Omental fat pad (tissue), 4 donors: ENCODE data around the genes MARCHF9, TSFM and DPY19L2.

- PRO-cap: no peak
- RAMPAGE, long total RNA, 4 experiments: no peak in any of the 4 experiments
Measured at GRCh38 chr12:57754091-57755247, at the start of gene MARCHF9. Gene MARCHF9, plus strand, starts transcription at chr12:57755103.

DNA sequence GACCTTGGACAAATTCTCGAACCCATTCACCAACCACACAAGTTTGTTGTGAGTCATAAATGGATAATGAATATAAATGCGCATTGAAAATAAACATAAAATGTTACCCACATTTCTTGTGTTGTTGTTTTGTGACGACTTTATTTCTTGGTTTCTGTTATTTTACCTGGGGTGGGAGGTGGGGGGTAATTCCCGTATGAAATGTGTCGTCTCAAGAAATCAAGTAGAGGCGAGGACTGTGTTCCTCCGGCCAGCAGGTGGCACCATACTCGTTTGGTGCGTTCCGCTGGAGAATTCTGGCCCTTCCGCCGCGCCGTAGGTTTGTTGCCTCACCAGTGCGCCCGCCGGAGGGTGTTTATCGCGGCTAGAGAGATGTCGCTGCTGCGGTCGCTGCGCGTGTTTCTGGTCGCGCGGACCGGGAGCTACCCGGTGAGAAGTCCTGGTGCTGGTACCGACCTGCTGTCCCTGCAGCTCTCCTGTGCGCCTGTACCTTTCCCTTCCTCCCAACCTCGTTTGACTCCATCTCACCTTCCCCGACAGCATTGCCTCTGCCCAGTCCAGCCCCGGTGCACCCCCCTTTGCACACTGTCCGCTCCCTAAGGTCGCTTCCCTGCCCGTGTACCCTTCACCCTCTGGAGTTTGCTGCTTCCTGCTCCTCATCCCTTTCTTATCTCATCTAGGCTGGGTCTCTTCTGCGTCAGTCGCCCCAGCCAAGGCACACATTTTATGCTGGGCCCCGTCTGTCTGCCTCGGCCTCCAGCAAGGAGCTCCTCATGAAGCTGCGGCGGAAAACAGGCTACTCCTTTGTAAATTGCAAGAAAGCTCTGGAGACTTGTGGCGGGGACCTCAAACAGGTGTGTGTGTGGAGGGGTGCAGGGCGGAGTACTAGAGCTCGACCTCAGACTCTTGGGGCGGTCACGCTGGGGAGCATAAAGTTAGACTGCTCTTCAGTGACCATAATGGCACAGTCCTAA lies at the start of gene TSFM:
TSS of gene TSFM (plus strand) at position 358 of the 974 bp plus-strand sequence.
- PRO-cap: no peak
- RAMPAGE, long total RNA, 4 experiments: start-site peak on the plus strand in 1 of 4 experiments, centred at position 361 of the sequence, 174 reads per replicate

DNA sequence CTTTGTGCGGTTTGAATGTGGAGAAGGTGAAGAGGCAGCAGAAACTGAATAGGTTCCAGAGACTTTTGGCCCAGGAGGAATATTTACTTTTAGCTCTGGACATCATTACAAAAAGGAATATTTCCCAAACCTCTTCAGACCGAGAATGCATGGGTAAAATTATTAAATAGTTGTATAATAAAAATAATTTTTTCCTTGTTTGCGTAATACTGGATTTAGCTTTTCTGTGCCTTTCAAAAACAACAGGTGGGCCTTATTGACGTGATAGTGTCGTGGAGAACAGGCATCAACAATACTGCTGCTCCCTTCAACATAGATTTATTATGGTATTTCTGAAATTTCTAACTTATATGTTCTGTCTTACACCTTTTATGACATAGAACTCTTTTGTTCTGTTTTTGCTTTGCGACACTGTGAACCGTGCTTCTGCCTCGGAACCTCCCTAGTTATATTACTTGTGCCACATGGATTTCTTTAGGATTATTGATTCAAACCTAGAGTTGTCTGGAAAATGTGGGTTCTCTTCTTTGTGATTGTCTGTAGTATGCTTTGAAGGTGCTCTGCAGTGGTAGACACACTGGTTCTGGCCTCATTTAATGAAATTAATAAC lies 14.1 kb downstream of the TSFM start:
- PRO-cap: no peak
- RAMPAGE, long total RNA, 4 experiments: no peak in any of the 4 experiments

- PRO-cap: no peak
- RAMPAGE, long total RNA, 4 experiments: no peak in any of the 4 experiments
Measured at GRCh38 chr12:57824762-57825919, 6.6 kb upstream of the AVIL start.

- PRO-cap: no peak
- RAMPAGE, long total RNA, 4 experiments: no peak in any of the 4 experiments
Measured at GRCh38 chr12:57825920-57826285, 7.4 kb upstream of the AVIL start.

DNA sequence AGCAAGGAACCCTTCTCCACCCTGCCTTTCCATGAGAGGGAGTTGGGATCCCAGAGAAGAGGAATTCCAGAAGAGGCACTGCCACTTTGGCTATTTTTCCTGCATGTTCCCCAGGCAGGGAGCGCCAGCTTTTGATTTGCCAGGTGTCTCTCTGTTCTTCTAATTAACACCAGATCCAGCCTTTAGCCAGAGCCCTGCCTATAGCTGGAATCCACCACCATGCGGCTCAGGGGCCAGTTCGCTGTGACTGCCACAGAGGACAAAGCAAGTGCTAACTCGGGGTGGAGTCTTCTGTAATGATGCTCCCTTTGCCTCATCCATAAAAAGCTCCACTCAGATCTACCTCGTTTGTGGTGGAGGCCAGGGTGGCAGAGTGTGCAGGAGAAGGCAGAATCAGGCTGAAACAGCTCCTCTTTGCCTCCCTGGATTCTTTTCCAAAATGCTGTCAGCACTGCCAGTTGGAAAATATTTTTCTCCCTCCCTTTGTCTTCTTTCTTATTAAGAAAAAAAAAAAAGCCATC lies 17.9 kb upstream of the CTDSP2 start:
- PRO-cap: no peak
- RAMPAGE, long total RNA, 4 experiments: no peak in any of the 4 experiments

- PRO-cap: unidirectional peak, minus-strand start at chr12:57896726
- RAMPAGE, long total RNA, 4 experiments: no peak in any of the 4 experiments
Measured at GRCh38 chr12:57896397-57897459, 44.6 kb upstream of the ATP23 start.

DNA sequence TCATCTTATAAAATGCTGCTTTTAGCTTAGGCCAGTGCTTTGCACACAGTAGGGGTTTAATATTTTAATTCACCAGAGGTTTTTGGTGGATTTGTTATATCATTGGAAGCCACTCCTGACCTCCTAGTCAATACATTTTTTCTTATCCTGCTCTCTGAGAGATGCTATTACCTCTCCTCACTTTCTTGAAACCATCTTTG lies 323.4 kb downstream of the LRIG3 start:
- PRO-cap: no peak
- RAMPAGE, long total RNA, 4 experiments: no peak in any of the 4 experiments

GRCh38 chr12:58781576-58782131 lies 138.7 kb downstream of the LRIG3 start:
- PRO-cap: no peak
- RAMPAGE, long total RNA, 4 experiments: start-site peak on the minus strand in 1 of 4 experiments, at chr12:58781709-58781719 at its widest, 11 reads per replicate

GRCh38 chr12:58949615-58950814 lies 29.7 kb upstream of the LRIG3 start:
- PRO-cap: no peak
- RAMPAGE, long total RNA, 4 experiments: no peak in any of the 4 experiments

GRCh38 chr12:59185321-59185608 lies 265.0 kb upstream of the LRIG3 start:
- PRO-cap: no peak
- RAMPAGE, long total RNA, 4 experiments: no peak in any of the 4 experiments

- PRO-cap: no peak
- RAMPAGE, long total RNA, 4 experiments: no peak in any of the 4 experiments
Measured at GRCh38 chr12:62250993-62252081, 8.9 kb upstream of the USP15 start.

DNA sequence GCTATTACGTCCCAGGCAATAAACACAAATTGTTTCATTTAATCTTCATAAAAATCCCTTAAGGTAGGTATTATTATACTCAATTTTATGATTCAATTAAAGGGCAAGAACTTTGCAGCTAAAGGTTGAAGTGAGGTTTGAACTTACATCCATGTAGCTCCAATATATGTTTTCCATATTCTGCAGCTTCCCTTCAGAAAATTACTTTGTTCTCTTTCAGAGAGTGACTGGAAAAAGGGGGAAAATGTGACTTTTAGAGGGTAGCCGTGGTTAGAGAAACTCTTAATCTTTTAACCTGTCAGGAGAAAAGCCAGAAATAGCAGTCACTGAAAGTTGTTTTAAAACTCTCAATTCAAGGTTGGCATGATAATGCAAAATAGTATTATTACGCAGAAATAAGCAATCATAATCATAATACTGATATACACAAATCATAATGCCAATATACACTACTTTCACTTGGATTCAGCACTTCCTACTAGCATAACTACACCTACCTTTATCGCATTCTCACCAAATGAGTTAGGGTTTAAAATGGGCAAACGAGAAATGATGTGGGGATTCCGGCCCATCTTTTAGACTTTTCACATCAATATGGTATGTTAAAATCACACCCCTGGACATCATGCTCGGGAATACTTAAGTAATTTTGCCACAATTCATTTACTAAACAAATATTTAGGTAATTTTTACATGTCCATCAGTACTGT lies 1.4 kb upstream of the USP15 start:
- PRO-cap: no peak
- RAMPAGE, long total RNA, 4 experiments: no peak in any of the 4 experiments

DNA sequence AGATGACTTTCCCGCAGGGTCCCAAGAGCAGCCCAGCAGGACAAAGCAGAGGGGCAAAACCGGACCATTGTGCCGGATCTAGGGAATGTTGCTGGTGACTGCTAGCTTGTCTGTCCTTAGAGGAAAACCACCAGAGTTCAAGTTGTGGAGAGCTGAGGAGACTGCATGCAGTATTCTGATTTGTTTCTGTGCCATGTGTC lies 162.9 kb downstream of the MON2 start:
- PRO-cap: no peak
- RAMPAGE, long total RNA, 4 experiments: no peak in any of the 4 experiments

DNA sequence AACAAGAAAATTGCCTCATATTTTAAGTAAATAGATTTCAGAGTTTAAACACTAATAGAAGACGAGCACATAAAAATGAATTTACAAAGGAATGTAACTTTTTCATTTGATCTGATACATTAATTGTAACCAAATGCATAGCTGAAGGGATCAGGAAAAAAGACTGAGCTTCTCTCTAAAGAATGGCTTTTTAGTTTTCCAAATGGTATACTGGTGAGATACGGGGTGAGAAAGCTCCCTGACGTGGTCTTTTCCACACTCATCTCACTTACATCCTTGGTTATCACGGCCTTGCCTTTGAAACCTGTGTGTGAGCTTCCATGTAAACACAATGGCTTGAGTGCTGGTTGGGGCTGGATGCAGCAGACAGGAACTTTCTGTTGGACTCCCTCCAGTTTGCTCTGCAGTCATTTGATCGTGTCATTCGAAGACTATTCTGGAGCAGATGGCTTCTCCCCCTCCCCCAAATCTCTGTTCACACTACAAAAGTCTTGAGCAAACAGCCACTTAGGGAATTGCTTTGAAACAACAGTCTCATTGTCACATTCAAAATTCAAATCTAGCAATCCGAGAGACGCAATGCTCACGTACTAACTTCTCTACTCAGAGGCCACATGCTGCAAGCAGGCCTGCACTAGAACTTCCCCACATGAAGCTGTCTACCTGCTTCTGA lies 214.4 kb downstream of the PPM1H start:
- PRO-cap: no peak
- RAMPAGE, long total RNA, 4 experiments: no peak in any of the 4 experiments

DNA sequence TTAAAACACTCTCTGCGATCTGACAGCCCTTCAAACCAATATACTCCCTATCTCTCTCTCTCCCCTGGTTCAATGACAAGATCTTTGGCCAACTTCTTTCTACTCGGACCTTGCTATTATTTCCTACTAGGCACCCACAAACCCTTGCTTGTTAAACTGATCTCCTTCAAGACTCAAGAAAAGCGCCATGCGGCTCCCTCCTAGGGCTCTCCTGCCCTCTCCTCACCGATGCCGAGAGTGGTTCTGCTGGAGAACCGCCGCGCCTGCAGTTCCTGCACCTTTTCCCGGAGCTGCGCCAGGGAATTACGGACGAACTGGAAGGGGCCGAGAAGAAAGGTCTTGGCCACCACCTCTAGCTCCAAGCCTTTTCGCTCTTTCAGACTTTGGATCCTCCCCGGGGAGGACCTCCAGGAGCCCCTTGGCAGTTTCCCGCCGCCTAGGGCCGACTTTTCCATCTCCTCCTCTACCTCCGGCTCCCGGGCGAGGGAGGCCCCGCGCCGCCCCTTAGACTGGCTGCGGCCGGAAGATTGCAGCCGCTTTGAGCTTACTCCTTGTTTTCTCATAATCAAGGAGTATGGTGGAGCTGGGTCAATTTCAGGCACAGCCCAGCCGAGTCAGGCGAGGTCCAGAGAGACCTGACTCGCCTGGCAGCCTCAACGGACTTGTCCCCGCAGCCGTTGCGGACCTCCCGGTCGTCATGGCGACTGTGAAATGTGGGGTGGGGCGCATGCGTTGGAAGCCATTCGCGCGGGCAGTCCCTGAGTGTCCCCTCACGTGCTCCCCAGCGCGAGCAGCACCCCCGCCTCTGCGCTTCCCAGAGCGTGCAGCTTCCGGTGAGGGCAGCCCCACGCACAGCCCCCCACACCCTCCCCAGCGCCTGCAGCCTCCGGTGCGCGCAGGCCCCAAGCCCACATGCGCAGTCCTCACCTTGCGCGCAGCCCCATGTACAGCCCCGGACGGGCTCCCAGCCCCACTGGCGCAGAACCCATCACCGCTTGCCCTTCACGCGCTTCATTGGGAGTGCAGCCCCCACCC lies at the start of gene DPY19L2:
TSS of gene DPY19L2 (minus strand) at position 663 of the 1,035 bp plus-strand sequence.
- PRO-cap: no peak
- RAMPAGE, long total RNA, 4 experiments: start-site peak on the minus strand in 1 of 4 experiments, centred at position 641 of the sequence, 28 reads per replicate

DNA sequence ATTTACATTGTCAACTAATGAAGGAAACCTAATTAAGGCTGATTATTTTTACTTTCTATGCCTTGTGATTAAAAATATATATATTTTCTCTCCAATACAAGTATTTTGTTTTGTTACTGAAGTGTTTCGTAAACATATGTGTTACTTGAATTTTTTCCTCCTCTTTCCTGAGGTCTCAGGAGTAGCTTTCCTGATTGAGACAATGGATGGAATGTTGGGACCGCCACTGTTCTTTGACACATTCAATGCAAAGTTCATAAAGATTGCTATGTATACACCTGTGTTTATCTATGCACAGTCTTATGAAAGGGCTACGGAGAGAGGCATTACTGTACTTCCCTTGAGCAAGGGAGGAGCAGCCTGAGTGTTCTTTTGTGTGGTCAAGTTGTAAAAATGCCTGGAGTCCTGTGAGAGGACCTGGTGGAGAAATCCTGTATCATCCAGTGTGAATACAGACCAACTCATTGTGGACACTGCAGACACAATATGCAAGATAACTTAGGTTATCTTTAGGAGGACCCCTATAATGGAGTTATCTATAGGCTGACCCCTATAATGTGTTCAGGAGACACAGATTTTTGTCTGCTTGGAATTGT lies 1.2 kb downstream of the SRGAP1 start:
- PRO-cap: no peak
- RAMPAGE, long total RNA, 4 experiments: no peak in any of the 4 experiments

DNA sequence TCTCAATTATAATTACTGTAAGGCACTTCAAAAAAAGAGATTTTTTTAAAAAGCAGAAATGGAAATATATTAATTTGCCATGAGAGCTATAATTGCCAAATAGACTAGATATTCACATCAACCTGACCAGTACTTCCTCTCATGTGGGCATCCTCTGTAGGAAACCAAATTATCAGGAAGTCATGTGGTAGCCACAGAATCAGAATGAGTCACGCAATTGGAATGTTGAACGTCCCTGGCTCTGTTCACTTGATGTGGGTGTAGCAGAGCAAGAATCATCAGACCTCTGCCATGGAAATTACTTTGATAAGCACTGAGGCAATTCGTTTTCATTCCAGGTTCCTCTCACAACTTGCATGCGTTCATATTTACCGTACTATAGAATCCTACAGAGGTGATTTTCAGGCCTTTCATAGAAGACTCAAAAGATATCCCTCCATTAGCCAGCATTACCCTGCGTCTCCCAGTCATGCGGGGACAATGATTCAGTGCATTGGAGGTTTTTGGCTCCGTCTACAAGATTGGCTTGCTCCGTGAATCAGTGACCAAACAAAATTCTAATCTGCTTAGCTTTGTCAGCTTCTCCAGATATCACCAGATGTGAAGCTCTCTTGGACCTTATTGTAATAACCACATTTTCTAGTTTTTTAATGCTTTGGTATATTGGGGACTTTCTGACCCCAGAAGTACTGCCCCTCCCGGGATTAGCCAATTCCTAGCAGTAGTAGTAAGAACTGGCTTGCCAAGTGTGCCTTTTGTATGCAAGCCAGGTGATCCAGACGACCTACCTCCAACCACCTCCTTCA lies 133.5 kb downstream of the KICS2 start:
- PRO-cap: no peak
- RAMPAGE, long total RNA, 4 experiments: no peak in any of the 4 experiments

DNA sequence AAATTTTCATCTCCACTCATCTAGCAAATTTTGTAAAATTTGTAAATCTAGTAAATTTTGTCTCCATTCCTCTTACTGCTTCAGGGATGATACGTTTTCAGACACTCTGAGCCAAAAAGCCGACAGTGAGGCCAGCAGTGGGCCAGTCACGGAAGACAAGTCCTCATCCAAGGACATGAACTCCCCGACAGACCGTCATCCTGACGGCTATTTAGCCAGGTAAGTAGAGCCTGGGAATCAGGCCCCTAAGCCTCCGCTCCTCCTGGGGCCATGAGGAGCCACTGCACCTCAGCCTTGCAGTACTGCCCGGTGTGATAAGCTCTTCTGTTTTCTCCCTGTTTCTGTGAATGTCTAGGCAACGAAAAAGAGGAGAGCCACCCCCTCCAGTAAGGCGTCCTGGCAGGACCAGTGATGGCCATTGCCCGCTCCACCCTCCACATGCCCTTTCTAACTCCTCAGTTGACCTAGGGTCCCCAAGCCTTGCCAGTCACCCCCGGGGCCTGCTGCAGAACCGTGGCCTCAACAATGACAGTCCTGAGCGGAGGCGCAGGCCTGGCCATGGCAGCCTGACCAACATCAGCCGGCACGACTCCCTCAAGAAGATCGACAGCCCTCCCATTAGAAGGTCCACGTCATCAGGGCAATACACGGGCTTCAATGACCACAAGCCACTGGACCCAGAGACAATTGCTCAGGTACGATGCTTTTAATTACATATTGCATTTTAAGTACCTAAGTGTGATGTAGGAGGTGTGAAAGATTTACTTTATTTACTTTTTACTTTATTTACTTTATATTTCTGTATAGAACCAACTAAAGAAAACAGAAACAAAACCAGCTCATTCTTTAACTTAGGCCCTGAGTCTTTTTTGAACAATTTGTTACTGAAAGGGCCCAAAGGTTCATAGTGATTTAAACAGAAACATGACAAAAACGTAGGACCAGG lies 94.3 kb downstream of the KICS2 start:
- PRO-cap: no peak
- RAMPAGE, long total RNA, 4 experiments: no peak in any of the 4 experiments

DNA sequence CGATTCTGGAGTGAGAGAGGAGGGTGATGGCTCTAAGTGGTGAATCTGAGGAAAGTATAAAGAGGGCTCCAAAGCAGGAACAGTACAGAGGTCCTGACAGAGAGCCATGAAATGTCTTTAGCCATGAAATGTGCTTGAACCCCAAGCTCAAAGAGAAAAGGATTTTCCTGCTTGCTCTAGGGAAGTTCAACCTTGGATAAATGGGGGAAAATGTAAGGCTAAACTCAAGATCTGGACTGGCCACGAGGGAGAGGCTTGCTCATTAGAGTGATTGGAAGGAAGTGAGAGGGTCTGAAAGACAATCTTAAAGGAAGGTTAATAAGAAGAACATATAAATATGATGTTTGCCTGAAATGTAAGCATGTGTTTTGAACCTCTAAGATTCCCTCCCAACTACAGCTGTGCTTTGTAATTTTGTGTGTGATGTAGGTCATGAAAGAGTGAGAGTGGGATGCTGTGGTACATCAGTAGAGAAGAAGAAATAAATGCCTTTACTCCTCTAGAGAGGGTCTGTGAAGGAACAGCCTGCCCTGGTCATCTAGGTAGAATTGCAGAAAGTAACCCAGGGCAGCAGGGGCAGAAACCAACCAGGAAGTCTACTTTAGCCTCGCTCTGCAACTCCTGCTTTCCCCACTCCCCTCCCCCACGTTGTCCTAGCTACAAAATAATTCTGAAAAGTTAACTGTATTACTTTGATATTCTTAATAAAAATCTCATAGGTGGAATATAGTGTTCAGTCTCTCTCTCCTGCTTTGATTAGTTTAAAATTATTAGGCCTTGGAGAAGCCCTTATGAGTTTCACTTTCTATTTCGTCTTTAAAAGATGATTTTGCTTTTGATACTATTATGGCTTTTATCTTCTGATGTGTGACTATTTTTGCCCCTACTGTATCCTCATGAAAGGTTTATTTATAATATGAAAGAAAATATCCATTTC lies 7.4 kb downstream of the TBK1 start:
- PRO-cap: no peak
- RAMPAGE, long total RNA, 4 experiments: no peak in any of the 4 experiments